ENCODE results near the gene HIC1.

DNA sequence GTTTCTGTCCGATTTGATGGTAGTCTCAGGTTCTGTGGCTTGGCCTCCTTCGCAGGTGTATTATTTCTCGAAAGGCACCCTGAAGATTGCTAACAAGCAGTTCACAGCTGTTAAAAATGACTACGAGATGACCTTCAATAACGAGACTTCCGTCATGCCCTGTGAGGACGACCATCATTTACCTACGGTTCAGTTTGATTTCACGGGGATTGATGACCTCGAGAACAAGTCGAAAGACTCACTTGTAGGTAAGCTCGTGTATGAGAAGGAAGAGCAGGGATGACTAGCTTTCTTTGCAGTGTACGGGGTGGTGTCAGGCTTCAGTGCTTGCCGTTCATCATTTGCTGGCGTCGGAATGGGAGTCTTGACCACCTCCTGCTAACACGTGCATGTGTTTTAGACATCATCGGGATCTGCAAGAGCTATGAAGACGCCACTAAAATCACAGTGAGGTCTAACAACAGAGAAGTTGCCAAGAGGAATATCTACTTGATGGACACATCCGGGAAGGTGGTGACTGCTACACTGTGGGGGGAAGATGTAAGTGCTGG is 49.4 kb downstream of the RPA1 start:
- RAMPAGE, long total RNA: no peak
- RRBS: no CpG with 5 or more reads among the region's 20 CpGs

DNA sequence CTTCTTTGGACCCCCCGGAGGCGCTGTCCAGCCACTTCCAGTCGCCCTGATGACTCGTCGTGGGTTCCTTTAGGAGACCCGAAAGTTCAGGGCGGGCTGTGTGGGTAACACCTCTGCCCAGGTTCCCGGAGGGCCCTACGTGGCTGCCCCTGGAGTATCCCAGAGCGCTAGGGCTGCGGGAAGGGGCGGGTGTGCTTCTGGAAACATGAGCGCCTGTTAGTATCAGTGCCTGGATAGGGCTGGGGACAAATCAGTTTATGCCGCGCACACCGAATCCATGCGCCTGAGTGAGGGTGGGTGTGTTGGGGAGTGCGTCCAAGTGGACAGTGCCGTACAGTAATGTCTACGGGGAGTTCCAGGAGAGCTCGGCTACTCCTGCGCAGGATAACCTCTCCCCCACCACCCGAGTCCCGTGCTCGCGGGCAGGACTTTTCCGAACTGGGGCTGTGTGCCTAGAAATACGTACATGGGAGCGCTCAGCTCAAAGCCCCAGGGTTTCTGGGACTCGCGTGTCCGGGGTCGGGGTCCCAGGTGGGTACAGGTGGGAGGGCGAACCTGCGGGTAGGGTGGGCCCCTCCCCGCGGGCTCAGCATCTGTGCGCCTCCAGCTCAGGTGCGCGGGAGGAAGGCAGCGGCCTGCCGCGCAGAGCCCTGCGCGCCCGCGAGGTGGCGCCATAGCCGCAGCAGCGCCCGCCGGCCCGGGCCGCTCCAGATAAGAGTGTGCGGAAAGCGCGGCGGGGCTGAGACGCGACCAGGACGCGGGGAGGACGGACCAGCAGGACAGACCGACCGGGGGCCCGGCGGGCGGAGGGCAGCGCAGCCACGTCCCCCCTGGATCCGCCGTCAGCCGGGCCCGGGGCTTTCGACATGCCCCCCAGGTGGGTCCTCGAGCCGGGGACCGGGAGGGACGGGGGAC is at the start of gene HIC1:
Gene HIC1 (plus strand): TSS at position 742 of the 915 bp plus-strand sequence.
- RAMPAGE, long total RNA: no peak
- RRBS: 1% methylated on average over 21 of the region's 79 CpGs

- RAMPAGE, long total RNA: no peak
- RRBS: 3% methylated on average over 15 of the region's 31 CpGs
These were observed 1.6 kb downstream of the HIC1 start for GRCh38 chr17:2056467-2056882.

- RAMPAGE, long total RNA: no peak
- RRBS: no CpG with 5 or more reads among the region's 2 CpGs
These were observed 33.6 kb downstream of the HIC1 start for GRCh38 chr17:2088521-2088942.

DNA sequence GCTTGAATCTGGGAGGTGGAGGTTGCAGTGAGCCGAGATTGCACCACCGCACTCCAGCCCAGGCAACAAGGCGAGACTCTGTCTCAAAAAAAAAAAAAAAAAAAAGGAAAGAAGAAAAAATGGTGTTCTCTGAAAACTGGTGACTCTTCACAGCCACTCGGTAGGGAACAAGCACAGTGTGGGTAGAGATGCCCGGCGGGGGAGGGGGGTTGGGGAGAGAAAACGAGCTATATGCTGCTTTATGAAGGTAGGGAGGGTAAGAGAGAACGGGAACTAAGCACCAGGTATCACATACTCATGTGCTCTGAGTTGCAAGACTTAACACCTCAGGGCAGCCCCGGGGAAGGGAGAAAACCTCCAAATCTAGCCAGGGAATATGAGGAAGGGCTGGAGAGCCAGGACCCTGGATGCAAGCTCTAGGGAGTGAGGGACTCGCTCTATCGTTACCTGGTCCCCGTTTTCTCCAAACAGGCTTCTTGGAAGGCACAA is 35.2 kb downstream of the HIC1 start:
- RAMPAGE, long total RNA: no peak
- RRBS: no CpG with 5 or more reads among the region's 12 CpGs

- RAMPAGE, long total RNA: no peak
- RRBS: no CpG with 5 or more reads among the region's 7 CpGs
These were observed 68.7 kb downstream of the HIC1 start for GRCh38 chr17:2123382-2124302.

DNA sequence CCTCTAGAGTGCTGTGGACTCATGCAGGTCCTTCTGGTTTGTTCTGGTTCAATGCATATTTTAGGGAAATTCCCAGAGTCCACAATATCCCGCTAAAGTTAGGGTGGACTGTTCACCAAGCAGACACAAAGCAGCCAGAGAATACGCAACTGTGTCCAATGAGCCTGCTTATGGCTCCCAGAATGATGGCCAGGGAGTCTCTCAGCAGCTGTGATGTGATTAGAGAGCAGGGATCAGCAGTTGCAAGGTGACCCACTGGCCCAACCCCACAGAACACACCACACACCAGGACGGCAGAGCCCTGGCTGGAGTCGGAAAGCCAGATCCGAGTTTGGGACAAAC is 121.5 kb downstream of the HIC1 start:
- RAMPAGE, long total RNA: no peak
- RRBS: no CpG with 5 or more reads among the region's 5 CpGs

- RAMPAGE, long total RNA: no peak
- RRBS: no CpG with 5 or more reads among the region's 13 CpGs
These were observed 124.0 kb downstream of the SMG6 start for GRCh38 chr17:2179411-2180232.

GRCh38 chr17:2215499-2216232 is 87.9 kb downstream of the SMG6 start:
- RAMPAGE, long total RNA: no peak
- RRBS: no CpG with 5 or more reads among the region's 18 CpGs

DNA sequence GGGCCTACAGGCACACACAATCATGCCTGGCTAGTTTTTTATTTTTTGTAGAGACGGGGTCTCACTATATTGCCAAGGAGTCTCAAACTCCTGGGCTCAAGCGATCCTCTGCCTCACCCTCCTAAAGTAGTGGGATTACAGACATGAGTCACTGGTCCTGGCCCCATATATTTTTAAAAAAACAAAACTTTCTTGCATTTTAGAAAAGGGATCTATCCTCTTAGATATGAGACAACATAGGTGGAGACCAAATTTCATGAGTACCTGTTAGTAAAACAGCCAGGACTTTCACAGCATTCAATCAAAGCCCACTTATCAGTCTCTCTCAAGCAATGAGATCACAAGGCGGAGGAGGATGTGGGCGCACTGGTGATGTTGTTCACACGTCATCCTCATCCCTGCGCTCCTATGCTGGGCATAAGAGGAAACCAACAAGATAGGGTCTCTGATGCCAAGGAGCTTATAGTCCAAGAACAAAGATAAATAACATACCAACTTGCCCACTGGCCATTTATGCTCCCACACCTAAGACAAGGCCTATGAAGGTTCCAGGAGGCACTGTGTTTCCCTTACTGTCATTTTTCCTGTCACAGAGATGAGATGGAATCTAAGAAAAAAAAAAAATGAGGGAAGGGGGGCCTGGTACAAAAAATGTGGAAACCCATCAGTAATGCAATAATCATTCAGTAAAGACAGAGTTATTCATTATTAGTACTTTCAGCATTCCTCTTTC is 52.9 kb downstream of the SMG6 start:
- RAMPAGE, long total RNA: no peak
- RRBS: no CpG with 5 or more reads among the region's 6 CpGs

DNA sequence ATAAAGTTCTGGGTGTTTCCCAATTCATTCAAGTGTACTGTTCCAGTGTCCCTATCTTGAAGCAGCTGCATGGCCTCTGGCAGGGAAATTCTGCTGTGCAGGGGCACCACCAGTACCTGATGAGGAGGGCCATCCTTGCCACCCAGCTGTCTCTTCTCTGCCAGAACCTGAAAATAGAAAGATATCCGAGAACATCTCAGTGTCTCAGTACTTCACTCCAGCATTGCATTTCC is 777 bp downstream of the TSR1 start:
- RAMPAGE, long total RNA: no peak
- RRBS: no CpG with 5 or more reads among the region's 1 CpG

GRCh38 chr17:2347459-2348709 is 10.6 kb downstream of the SGSM2 start:
- RAMPAGE, long total RNA: no peak
- RRBS: no CpG with 5 or more reads among the region's 16 CpGs

DNA sequence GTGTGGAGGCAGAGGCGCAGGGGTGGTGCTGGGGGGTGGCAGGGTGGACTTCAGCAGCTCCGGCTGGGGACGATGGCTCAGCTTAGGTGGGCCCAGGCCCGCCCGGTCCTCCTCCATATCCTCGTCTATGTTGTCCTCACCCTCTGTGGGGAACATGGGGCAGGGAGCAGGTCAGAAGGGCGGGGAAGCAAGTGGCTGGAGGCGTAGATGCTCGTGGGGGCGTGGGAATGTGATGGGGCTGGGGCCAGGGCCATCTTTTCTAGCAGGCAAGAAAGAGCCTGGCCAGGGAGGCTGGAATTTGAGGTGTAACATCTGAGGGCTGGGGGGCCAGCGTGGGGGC is 13.4 kb downstream of the MNT start:
- RAMPAGE, long total RNA: no peak
- RRBS: 98% methylated on average over 4 of the region's 11 CpGs

DNA sequence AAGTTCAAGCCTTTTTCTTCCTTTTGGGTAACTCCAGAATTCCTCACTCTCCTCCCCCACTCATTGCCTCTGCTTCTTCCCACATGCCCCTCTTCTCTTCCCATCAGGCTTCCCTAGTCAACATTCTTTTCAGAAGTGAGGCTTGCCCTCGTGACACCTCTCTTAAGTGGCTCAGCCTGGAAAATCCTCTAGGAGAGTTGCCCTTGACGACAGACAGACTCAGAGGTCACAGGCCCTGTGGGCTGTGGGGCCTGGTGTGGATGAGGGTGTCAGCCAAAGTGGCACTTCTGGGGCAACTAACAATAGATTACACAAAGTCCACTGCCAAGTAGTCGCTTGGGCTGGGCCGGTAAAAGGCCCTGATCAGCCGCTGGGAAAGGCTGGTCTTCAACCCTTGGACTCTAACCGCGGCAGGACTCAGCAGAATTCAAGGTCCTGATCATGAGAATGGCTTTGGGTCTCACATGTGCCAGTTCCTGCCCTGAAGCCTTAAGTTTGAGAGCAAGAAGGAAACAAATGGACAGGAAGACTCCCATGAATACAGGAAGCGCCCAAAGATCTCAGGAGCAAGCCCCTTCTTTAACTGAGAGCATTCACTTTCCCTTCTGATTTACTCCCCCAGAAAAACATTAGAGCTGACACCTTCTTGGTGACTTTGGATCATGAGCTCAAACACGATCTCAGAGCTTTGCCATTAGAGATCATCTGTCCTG is 33.8 kb upstream of the METTL16 start:
- RAMPAGE, long total RNA: no peak
- RRBS: no CpG with 5 or more reads among the region's 9 CpGs

- RAMPAGE, long total RNA: no peak
- RRBS: 63% methylated on average over 4 of the region's 18 CpGs
These were observed 30.3 kb upstream of the PAFAH1B1 start for GRCh38 chr17:2562976-2563642.

DNA sequence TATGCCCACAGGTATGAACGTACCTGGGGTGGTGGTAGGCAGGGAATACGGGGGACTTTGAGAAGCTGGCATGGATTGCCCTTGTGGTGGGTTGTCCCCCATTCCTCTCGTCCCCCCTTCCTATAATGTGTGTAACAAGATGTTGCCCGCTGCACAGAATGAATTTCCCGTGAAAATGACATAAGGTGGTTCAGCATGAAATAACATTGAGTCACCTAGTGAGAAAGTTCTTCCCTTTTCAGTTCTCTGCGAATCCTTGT is 58.8 kb downstream of the RAP1GAP2 start:
- RAMPAGE, long total RNA: no peak
- RRBS: no CpG with 5 or more reads among the region's 6 CpGs

DNA sequence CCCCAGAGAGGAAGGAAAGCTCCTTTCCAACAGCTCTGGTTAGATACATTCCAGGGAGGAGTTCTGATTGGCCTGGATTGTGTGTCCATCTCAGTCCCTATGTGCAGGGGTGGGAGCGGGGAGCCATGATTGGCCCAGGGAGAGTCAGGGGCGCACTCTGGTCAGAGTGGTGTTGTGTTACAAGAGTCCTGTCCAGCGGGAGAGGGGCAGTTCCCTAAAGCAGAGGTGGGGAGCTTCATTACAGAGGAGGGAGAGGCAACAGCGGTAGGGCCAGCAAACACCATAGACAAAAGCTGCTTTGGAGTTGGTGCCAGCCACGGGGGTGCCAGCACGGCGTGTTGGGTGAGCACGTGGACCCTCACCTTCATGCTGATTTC is 75.0 kb downstream of the RAP1GAP2 start:
- RAMPAGE, long total RNA: no peak
- RRBS: no CpG with 5 or more reads among the region's 8 CpGs

GRCh38 chr17:2892376-2893022 is 96.3 kb downstream of the RAP1GAP2 start:
- RAMPAGE, long total RNA: no peak
- RRBS: no CpG with 5 or more reads among the region's 8 CpGs

- RAMPAGE, long total RNA: no peak
- RRBS: no CpG with 5 or more reads among the region's 12 CpGs
These were observed 105.3 kb downstream of the RAP1GAP2 start for GRCh38 chr17:2901441-2902050.

DNA sequence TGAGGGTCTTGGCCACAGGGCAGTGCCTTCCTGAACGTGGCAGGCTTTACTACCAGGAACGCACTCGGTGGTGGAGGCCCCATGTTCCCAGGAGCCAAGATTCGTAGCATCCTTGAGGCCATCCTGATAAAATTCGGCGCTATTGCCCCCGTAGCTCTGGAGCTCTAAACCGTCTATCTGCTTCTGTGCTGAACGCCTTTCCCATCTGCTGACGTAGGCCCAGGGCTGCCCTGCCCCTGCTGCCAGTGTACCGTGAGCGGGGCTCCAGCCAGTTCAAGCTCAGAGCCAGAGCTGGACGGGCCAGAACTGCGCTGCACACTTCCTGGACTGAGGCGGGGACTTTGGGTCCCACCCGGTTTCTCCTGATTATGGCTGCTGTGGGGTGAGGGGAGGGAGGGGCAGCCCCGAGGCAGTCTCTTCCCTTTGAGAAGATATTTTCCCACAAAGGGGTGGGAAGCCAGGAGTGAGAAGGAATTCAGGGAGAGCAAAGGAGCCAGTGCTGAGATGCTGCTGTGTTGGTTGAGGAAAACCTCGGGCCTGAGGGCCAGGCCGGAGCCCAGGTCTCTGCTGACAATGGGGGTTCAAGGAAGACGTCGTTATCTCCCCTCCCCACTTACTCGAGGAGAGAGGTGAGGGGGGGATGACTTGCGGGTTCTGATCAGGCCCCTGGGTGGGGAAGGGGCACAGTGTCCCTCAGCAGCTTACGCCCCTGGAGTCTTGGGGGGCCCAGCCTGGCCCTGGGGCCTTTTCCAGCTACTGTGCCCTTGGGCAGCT is 29.4 kb downstream of the OR1D5 start:
- RAMPAGE, long total RNA: no peak
- RRBS: no CpG with 5 or more reads among the region's 24 CpGs